ENCODE measurements around a stretch of chr11.

DNA sequence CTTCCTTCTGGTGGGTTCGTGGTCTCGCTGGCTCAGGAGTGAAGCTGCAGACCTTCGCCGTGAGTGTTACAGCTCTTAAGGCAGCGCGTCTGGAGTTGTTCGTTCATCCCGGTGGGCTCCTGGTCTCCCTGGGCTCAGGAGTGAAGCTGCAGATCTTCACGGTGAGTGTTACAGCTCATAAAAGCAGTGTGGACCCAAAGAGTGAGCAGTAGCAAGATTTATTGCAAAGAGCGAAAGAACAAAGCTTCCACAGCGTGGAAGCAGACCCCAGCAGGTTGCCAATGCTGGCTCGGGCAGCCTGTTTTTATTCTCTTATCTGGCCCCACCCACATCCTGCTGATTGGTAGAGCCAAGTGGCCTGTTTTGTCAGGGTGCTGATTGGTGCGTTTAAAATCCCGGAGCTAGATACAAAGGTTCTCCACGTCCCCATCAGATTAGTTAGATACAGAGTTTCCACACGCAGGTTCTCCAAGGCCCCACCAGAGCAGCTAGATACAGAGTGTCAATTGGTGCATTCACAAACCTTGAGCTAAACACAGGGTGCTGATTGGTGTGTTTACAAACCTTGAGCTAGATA lies 41.6 kb upstream of the SWAP70 start:
- RRBS = no CpG with 5 or more reads among the region's 16 CpGs

GRCh38 chr11:9701723-9702356 lies 38.0 kb downstream of the SWAP70 start:
- RRBS = no CpG with 5 or more reads among the region's 2 CpGs

- RRBS = no CpG with 5 or more reads among the region's 3 CpGs
Measured at GRCh38 chr11:9775314-9775896, 111.5 kb downstream of the SWAP70 start.

DNA sequence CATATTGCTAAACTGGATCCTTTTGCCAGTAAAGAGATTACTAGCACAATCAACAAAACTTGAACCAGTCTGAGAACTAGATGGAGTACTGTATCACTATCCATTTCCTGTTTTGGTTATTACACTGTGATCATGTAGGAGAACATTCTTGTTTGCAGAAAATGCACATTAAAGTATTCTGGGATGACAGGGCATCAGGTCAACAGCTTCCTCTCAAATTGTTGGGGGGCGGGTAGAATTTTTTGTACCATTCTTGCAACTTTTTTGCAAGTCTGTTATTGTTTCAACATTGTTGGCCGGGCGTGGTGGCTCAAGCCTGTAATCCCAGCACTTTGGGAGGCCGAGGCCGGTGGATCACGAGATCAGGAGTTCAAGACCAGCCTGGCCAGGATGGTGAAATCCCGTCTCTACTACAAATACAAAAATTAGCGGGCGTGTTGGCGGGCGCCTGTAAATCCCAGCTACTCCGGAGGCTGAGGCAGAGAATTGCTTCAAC lies 1.9 kb downstream of the SBF2 start:
- RRBS = no CpG with 5 or more reads among the region's 12 CpGs

GRCh38 chr11:10302312-10303104 lies 2.4 kb upstream of the ADM start:
- RRBS = no CpG with 5 or more reads among the region's 37 CpGs

GRCh38 chr11:10303105-10303668 lies 1.7 kb upstream of the ADM start:
- RRBS = 3% methylated on average over 13 of the region's 35 CpGs

GRCh38 chr11:10318485-10318955 lies 13.6 kb downstream of the ADM start:
- RRBS = no CpG with 5 or more reads among the region's 4 CpGs

- RRBS = no CpG with 5 or more reads among the region's 1 CpG
Measured at GRCh38 chr11:10326806-10327124, 21.9 kb downstream of the ADM start.

DNA sequence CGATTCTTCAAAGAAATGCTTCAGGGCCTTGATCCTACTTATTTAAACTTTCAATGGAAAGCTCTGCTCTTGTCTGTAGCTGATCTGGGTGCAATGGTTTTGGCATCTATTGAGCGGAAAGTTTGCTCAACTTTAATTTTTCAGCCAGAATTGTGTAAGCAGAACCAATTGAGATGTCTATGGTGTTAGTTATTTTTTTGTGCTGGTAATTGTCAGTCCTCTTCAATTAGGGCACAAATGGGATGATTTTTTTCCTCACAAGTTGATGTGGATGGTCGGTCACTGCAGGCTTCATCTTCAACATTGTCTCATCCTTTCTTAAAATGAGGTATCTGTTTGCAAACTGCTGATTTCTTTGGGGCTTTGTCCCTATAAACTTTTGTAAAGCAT lies 67.5 kb downstream of the ADM start:
- RRBS = no CpG with 5 or more reads among the region's 3 CpGs

- RRBS = no CpG with 5 or more reads among the region's 8 CpGs
Measured at GRCh38 chr11:10382501-10383089, 72.5 kb upstream of the AMPD3 start.

DNA sequence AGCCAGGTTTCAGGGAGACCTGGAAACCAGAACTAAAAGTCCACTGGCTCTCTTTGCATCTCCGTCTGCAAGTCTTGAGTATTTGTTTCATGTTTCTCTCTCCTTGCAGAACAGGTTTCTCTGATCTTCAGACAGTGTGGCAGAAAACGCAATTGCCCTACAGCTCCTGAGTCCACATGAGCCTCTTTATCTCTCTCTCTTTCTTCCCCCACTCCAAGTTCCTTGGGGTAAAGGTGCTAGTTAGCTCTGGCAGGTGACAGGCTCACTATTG lies 66.9 kb upstream of the AMPD3 start:
- RRBS = no CpG with 5 or more reads among the region's 2 CpGs

GRCh38 chr11:10468459-10469172 lies 13.6 kb downstream of the AMPD3 start:
- RRBS = no CpG with 5 or more reads among the region's 4 CpGs

GRCh38 chr11:10488177-10488894 lies 33.3 kb downstream of the AMPD3 start:
- RRBS = no CpG with 5 or more reads among the region's 11 CpGs

- RRBS = no CpG with 5 or more reads among the region's 15 CpGs
Measured at GRCh38 chr11:10509844-10510568, 31.0 kb downstream of the RNF141 start.

DNA sequence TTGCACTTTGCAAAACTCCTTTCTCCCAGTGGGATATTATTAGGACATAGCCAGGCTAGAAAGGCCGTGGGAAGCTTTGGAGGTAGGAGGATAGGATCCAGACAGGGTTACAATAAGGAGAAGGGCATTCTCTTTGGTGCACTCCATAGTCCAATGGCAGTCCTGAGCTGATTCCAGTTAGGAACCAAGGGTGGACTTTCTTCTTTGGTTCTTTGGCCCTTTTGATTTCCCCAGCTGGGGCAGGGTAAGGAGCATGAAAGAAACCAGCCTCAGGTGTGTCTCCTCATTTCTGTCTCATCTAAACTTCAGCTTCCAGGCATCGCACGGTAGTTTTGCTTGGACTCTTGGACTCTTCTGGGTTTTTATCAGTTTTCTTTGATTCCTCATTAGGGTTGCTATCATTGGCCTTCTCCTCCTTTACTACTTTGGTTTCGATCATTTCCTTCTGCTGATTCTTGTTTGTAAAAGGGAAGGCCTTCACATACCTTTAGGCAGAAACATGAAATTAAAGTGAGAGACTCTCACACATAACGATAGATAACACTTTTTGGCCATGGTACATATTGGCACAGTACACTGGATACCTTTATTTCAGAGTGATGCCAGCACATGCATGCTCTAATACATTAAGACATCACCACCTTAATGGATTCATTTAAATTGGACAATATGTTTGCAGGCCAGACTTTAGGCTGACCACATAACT lies 9.5 kb downstream of the LYVE1 start:
- RRBS = no CpG with 5 or more reads among the region's 5 CpGs

DNA sequence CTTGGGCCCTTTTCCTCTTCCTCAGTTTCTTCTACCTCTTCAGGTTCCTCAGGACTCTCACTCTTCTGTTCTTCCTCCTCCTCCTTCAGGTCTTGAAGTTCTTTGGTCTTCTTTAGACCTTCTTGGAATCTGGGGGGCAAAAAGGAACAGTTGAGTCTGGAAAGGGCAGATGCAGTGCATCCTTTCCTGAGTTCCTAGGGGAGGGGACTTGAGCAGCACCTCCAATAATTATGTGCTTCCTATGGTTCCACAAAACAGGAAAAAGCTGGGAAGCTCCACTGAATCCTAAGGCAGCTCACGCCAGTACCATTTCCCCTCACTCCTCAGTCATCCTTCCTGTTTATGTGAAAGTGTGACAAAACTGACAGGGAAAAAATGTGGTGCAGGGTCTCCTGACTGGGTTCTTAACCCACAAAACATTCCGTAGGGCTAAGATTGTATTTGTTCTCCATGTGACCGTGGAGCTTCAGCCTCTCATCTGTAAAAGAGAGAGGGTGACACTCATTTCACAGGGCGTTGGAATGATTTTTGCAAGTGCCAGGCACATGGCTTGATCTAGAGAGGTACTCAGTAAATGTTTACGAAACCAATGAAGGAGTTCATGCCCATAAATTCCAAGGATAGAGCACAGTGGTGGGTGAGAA lies 12.1 kb upstream of the LYVE1 start:
- RRBS = no CpG with 5 or more reads among the region's 5 CpGs

- RRBS = no CpG with 5 or more reads among the region's 3 CpGs
Measured at GRCh38 chr11:10667246-10667688, 26.3 kb downstream of the IRAG1 start.

DNA sequence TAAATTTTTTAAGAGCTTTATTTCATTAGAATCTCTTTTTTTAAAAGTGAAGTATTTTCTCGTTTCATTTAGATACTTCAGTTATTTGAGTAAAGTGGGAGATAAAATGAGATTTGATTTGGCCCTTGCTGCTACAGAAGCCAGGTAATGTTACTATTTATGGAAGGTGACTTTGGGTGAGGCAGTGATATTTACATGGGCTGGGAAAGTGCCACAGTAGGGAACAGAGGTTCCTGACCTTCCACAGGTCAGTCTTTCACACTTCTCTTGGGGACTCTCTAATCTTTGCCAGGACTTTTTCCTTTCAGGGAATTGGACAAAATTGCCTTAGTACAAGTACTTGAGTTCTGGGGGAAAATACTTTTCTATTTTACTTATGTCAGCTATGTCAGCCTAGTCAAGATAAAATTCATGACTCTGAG lies 20.4 kb downstream of the CTR9 start:
- RRBS = no CpG with 5 or more reads among the region's 1 CpG

GRCh38 chr11:10772317-10772738 lies 21.3 kb downstream of the CTR9 start:
- RRBS = no CpG with 5 or more reads among the region's 4 CpGs

Measured in mononuclear cell (primary cell).